AG08470 (cell line): ENCODE measurements around a stretch of chr16.

- RRBS, result no CpG with 5 or more reads among the region's 4 CpGs
Observed at GRCh38 chr16:71938402-71939013, 43.2 kb downstream of the IST1 start.

DNA sequence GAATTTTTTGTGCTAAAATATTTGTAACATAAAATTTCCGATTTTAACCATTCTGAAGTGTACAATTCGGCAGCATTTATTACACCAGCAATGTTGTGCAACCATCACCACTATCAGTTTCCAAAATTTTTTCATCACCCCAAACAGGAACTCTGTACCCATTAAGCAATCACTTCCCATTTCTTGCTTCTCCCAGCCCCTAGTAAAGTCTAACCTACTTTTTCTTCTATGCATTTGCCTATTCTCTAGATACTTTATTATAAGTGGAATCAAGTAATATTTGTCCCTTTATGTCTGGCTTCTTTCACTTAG lies 2.5 kb upstream of the HP start:
- RRBS, result no CpG with 5 or more reads among the region's 2 CpGs

DNA sequence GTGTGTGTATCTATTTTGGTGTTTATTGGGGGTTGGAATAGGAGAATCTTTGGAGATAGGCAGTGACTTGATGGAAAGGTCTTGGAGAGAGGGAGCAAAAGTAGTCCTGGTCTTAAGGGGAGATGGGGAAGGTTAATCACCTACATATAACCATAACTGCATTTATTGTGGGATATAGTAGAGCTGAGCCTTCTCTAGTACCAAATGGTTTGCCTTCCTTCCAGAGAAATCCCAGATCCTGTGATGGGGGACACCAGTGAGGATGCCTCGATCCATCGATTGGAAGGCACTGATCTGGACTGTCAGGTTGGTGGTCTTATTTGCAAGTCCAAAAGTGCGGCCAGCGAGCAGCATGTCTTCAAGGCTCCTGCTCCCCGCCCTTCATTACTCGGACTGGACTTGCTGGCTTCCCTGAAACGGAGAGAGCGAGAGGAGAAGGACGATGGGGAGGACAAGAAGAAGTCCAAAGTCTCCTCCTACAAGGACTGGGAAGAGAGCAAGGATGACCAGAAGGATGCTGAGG lies 2.3 kb downstream of the DHX38 start:
- RRBS, result no CpG with 5 or more reads among the region's 9 CpGs

GRCh38 chr16:72100213-72100699 lies 6.6 kb downstream of the DHX38 start:
- RRBS, result no CpG with 5 or more reads among the region's 9 CpGs

DNA sequence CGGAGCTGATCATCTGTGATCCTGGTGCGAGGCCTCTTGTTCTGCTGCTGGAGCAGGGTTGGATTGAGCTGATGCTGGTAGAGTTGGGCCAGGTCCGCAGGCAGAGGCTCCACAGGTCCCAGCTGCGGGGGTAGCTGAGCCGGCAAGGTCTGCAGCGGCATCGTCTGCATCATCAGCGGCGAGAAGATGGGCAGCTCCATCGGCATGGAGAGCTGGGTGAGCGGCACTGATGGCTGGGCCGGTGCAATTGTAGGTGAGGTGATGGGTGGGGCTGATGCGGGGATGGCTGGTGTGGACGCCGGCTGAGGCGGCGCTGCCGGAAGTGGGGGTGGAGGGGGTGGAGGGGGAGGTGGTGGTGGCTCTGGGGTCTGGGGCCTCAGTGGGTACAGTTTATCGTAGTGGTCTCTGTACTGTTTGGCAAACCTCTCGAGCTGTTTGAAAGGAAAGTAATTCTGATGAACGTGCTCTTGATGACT lies 251.7 kb downstream of the ZFHX3 start:
- RRBS, result 97% methylated on average over 8 of the region's 21 CpGs

DNA sequence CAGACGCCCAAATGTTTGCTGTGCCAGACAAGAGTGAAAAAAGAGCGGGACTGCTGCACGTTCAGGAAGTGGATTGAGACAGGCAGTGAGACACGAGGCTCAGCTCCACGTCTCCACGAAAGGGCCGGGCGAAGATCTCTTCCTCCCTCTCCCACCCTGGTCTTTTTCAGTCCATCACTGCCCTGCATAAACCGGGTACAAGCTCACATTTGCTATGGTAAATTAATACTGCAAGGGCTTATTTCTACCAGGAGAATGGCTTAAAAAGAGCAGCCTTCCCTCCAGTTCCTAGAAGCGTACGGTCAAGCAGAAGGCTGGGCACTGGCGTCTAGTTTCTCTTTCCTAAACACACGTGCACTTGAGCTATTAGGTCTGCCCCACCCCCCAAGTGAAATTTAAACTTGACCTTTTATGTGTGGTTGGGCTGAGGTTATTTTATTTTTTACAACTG lies 95.4 kb downstream of the ZFHX3 start:
- RRBS, result 91% methylated on average over 3 of the region's 13 CpGs

- RRBS, result no CpG with 5 or more reads among the region's 16 CpGs
Observed at GRCh38 chr16:72984932-72985833, 62.7 kb downstream of the ZFHX3 start.

GRCh38 chr16:72986031-72986449 lies 61.9 kb downstream of the ZFHX3 start:
- RRBS, result no CpG with 5 or more reads among the region's 7 CpGs

DNA sequence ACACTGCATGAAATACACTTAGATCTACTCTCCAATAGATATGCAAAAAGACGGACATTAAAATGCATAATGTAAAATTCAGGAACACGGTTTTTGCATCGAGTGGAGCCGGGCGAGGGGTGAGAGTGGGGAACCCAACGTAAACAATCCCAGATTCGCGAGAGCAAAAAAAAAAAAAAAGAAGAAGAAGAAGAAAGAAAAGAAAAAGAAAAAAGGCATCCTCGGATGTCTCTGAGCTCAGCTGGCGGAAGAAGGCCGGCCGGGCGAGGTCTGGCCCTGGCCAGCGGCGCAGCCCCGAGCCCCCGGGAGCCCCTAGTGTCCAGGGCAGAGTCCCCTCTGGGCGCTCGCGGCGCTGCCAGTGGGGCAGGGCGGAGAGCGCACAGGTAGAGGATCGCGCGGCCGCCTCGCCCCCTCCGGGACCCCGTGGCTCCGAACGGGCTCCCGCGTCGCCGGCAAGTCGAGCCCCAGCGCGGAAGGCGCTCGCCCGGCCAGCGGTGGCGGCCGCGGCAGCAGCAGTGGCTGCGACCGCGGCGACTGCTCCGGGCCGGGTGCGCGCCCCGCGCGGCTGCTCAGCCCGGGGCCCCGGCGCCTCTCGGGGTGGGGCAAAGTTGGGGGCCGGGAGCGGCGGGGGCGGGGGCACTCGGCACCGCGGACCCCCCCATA lies 9.6 kb upstream of the ZFHX3 start:
- RRBS, result 2% methylated on average over 41 of the region's 68 CpGs

DNA sequence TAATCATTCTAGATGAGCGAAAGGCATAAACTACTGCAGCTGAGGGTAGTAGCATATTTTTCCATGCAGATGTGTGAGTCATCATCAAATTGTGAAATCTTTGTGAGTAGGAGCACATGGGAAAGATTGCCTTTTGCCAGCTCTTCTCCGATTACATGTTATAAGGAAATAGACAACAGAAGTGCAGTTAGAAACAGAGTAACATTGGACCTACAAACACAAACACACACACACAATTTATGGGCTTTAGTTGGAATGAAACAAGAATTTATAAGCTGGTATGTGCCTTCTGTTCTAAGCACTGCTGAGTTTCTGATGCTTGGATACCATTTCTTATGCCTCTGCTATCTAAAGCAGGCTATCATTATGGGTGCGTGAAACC lies 346.9 kb upstream of the PSMD7 start:
- RRBS, result no CpG with 5 or more reads among the region's 3 CpGs

DNA sequence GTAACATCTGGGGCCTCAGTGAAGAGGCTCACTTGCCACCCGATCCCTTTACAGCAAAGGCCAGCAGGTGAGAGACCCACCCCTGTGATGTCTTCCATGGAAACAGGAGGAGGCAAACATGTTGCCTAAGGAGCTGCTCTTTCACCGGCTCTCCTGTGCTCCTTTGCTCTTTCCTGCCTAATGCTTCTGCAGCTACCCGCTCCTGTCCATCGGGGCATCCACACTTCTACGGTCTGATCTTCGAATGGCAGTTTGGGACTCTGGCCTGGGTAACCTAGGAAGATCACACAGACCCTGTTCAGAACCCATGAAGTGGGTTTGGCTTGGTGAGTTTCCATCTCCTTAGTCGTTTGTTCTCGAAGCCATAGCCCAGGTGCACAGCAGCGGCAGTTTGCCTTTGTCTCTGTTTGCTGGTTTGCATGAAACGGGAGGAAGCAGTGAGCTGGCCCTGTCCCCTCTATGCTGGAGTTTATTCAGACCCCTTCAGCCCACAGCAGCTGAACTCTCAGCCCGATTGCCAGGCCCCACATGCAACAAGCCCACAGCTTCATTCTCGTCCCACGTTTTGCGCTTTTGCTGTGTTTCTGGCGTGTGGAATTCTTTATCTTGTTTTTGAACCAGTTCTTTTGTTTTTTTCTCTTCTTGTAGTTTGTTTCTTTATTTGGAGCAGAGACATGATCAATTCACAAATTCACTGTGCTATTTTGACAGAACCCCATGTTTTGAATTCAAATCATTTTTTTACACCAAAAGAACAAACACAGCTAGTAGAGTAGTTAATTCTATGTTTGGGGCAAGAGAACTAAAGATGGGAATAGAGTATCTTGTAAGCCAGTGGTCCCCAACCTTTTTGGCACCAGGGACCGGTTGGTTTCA lies 29.1 kb downstream of the PSMD7 start:
- RRBS, result no CpG with 5 or more reads among the region's 16 CpGs

DNA sequence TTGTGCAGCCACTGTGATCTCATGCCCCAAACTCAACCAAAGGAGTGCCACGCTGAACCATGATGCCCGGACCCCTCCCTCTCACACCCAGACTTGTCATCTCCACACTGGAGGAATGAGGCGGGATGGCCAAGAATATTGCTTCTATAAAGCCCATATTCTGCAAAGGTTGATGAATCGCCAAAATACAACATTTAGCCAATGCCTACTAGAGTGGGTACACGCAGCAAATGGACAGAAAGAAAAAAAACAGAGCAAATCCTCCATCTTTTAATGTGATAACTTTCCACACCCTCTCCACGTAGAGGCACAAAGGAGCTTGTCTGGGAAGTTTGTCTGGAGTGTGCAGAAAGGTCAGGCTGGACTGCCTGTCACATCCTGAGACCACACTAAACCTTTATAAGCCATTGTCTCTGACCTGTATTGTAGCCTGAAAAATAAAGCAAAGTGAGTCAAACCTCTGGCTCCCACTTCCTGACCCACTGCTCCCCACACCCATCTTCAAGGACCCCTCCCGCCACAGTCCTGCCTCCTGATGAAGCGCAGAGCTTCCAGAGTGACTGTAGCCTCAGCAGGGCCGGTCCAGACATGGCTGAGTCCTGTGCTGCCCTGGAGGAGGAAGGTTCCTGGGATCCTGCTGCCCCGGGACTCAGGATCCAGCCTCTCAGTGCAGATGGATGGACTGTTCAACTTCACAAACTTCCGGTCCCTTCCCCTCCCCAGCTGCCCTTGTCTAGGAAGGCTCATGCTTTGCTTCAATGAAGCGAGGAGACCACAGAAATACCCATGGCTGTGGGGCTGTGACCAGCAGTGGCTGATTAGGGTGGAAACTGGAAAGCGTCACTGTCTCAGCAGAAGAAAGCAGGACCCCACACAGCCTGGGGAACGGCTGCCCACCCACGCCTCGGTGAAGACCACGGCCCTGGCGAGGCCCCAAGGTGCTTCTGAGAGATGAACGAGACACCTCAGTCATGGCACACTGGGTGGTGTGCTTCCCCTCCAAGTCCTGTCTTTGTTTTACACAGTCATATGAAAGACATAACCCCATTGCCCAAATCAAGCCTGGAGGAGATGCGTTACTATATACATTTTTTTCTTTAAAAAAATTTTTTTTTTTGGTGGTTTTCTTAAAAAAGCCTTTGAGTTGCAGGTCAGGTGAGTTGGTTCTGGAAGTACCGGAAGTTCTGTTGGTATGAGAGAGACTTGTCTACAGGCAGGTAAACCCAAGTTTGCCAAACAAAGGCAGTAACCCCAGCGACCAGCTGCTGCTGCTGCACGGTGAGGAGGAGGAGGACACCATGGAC lies 30.9 kb upstream of the CLEC18B start:
- RRBS, result 100% methylated on average over 3 of the region's 23 CpGs

GRCh38 chr16:74627215-74628232 lies 20.6 kb upstream of the GLG1 start:
- RRBS, result no CpG with 5 or more reads among the region's 6 CpGs

- RRBS, result no CpG with 5 or more reads among the region's 11 CpGs
Observed at GRCh38 chr16:74741837-74742520, 32.6 kb downstream of the FA2H start.

- RRBS, result no CpG with 5 or more reads among the region's 11 CpGs
Observed at GRCh38 chr16:74843588-74844102, 69.0 kb upstream of the FA2H start.

DNA sequence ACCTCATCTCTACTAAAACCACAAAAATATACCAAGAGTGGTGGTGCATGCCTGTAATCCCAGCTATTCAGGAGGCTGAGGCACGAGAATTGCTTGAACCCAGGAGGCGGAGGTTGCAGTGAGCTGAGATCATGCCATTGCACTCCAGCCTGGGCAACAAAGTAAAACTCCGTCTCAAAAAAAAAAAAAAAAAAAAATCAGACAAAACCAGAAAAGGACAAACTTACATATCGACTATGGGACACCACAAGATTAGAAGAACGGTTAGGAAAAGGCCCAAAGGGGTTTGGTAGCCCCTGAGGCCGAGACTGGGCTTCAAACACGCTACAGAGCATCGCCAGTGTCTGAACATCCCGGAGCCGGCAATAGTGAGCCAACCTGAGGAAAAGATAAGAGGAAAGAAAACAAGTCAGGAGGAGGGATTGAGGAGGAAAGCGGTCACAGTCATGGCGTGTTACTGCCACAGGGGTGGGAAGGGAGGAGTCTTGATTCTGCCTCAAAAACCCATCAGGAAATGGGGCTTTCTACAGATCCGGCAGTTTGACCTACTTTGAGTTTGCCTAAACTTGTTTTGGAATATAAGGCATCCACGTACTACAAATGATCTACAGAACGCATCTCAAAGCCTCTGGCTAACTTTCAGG lies 96.9 kb downstream of the WDR59 start:
- RRBS, result no CpG with 5 or more reads among the region's 15 CpGs

GRCh38 chr16:74956301-74956936 lies 28.5 kb downstream of the WDR59 start:
- RRBS, result no CpG with 5 or more reads among the region's 9 CpGs

DNA sequence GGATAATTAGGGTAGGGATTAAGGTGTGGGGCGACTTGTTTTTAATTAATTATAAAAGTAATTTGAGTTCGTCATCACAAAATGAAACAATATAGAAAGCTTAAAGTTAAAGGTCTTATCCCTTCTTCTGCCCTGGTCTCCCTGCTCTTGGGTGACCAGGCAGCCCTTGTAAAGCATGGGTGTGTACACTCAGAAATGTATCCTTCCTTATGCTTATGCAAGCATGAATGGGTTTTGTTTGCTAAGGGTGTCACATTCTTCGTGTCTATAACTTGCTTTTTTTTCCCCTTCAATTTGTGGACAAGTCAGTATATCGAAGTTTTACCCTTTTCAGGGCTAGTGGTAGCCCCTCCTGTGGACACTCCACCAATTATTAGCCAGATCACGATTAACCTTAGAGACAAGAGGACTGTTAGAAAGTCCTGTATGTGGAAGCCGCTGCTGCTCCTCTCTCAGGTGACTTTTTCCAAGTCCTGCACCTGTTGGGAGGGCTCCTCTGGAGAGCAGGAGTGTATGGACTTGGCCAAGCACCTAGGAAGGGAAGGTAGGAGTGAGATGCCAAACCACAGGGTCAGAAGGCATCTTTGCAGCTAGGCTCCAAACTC lies 51.0 kb downstream of the LDHD start:
- RRBS, result no CpG with 5 or more reads among the region's 6 CpGs

GRCh38 chr16:75293409-75294124 lies 42.1 kb upstream of the BCAR1 start:
- RRBS, result no CpG with 5 or more reads among the region's 13 CpGs

- RRBS, result no CpG with 5 or more reads among the region's 3 CpGs
Observed at GRCh38 chr16:75296562-75297193, 45.3 kb upstream of the BCAR1 start.